Tongue (tissue), 2 donors: Measurements from ENCODE around the genes ZNF697, HMGCS2 and NOTCH2.

GRCh38 chr1:117778774-117779004 lies 150.7 kb downstream of the GDAP2 start:
- RAMPAGE, long total RNA = no peak

DNA sequence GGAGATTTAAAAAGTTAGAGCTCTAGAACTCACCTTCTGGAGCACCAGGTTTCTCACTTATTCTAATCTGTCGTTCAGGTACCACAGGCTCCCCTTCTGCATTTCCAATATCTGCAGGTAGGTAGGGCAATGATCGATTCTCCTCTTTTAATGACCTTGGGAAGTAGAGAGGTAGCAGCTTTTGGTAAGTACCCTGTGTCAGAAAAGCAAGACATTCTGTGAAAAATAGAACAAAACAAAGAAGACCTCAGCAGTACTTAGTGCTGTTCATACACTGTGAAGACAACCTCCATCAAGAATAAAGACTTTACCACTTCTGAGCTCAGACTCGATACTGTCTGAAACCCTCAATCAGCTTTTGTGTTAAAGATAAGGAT lies 30.4 kb downstream of the GDAP2 start:
- RAMPAGE, long total RNA = no peak

DNA sequence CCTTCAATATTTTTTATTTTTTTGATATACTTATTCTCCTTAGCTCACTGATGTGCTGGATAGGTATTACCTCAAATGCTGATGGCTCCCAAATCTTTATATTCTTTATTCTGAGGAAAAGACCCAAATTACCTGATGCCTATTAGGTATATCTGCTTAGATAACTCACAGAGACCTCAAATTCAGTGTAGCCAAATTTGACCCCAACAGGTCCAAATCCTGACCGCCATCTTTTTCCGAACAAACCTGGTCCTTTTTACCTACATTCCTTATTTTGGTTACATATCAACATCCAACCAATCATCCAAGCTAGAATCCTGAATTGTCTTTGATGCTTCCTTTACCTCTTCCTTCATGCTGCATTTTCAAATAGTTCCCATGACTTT lies 22.2 kb downstream of the GDAP2 start:
- RAMPAGE, long total RNA = no peak

- RAMPAGE, long total RNA = no peak
These were observed 293 bp upstream of the TBX15 start for GRCh38 chr1:118988524-118988748.

GRCh38 chr1:119140880-119141551 lies 563 bp upstream of the WARS2 start:
- RAMPAGE, long total RNA = no peak

DNA sequence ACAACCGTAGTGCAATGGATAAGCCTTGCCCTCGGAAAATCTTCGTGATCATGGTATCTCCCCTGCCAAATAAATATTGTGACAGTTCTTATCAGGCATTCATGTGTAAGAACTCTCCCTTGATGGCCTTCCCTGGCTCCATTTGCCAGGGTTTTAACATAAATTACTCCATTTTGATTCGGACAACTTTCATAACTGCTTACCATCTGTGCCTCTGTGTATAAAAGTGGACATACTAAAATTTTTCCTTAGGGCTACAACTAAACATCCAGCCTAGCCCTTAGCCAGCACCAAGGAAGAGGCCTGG lies 37.2 kb upstream of the HAO2 start:
- RAMPAGE, long total RNA = no peak

- RAMPAGE, long total RNA = no peak
These were observed at the start of gene ZNF697 for GRCh38 chr1:119647901-119648796. Gene ZNF697, minus strand, starts transcription at chr1:119648266.

- RAMPAGE, long total RNA = no peak
These were observed 17.5 kb downstream of the PHGDH start for GRCh38 chr1:119729222-119729553.

DNA sequence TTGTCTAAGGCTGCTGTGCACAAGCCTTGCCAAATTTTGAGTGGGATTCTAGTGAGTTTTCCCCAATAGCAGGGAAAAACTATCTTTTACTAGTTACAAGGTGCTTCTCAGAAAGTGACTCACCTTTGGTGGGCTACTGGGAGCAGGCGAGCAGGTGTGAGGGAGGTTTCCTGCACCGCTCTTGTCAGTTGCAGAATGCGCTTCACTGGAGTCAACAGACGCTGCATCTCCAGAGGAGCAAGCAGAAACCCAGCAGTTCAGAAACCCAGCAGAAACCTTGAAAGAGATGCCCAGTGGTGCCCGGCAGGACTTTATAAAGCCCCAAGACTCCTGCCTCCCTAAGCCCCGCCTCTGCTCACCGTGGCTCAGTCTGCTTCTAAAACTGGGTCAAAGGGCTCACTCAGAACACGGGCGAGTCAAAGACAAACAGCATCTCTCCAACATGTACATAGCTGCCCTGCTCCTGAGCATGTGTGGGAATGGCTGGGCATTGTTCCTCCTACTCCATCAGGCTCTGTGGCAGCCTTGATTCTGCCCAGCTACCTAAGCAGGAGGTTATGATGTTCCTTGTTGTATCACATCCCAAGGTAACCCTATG lies at the start of gene HMGCS2:
Gene HMGCS2, minus strand, starts transcription at position 288 of the 598 bp plus-strand sequence.
- RAMPAGE, long total RNA = no peak

DNA sequence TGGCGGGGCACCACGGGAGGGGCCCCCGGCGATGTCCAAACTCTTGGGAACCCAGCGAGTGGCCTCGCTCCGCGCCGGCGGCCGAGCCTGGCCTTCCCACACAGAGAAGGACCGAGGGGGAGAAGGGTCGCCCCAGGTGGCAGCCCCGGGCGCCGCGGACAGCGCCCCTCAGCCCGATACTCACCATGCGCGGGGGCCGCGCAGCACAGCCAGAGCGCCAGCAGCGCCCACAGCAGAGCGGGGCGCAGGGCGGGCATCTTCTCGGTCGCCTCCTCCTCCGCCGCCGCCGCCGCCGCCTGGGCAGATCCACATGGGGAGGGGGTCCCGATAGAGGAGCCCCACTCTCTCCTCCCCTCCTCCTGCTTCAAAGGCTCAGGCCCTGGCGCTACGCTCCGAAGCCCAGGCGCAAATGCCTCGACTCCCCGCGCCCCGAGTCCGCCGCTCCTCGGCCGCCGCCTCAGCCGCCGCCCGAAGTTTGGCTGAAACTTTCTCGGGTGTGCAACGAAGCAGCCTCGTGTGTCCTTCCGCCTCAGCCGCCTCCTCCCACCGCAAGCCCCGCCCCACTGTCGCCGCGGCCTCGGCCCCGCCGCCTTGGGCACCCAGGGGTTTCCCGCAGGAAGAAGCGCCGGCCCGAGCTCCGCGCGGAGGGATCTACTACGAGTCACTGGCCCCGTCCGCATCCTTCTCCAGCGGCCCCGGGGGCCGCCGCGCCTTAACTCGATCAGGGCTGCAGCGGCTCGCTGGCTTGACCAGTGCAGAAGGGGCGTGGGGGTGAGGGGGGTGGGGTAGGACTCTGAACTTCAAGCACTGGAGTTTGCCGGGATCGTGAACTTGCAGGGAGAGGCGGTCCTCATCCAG lies at the start of gene NOTCH2:
Gene NOTCH2, minus strand, starts transcription at position 513 of the 858 bp plus-strand sequence.
- RAMPAGE, long total RNA = no peak

DNA sequence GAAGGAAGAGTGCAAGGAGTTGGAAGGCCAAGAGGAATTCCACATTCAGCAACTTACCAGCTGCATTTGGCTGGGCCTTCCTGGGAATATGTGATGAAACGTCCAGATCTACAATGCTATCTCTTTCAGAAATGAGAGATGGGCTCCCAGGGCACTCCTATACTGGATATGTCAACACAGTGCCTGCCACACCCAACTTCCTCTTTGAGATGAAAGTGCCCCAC lies 31.0 kb upstream of the NOTCH2 start:
- RAMPAGE, long total RNA = no peak

DNA sequence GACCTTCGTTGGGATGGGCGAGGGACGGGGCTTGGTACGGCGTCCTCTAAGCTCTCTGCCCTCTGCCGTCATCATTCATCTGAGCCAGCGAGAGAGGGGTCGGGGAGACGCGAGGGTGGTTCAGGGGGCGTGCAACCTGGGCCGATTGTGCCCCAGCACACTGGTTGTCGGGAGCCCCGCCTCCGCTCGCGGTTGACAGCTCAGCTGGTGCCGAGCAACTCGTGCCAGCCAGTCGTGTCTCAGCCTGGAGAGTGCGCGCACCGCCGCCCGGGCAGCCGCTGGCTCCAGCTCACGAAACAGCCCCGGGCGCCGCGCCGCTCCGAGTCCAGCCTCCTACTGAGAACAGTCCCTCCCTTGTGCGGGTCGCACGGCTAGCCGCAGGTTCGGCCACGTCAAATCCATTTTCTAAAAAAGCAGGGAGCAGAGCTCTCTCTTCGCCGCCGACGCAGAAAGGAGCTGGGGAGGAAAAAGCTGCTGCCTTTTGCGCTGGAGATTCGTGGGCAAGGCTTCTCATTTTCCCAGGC lies 56.5 kb upstream of the SEC22B start:
- RAMPAGE, long total RNA = no peak

DNA sequence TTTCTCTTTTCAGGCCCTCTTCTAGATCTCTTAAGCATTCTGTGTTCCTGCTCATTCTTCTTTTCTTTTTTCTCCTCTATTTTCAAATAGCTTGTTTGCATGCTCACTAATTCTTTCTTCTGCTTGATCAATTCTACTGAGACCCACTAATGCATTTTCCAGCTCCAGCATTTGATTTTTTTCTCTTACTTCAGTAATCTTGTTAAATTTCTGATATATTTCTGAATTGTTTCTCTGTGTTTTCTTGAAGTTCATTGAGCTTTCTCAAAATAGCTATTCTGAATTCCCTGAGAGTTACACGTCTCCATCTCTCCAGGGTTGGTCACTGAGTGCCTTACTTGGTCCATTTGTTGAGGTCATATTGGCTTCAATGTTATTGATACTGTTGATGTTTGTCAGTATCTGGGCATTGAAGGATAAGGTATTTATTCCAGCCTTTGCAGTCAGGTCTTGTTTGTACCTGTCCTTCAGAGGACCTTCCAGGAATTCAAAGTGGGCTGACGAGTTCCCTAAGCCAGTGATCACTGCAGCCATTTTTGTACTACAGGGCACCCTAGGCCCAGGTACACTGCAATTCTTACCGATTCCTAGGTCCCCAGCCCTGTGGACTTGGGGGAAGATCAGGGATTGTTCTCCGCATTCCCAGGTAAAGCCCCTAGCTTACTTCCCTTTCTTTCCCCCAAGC lies 72.2 kb downstream of the NBPF8 start:
- RAMPAGE, long total RNA = no peak

GRCh38 chr1:120491676-120492161 lies 76.9 kb downstream of the NBPF8 start:
- RAMPAGE, long total RNA = no peak

DNA sequence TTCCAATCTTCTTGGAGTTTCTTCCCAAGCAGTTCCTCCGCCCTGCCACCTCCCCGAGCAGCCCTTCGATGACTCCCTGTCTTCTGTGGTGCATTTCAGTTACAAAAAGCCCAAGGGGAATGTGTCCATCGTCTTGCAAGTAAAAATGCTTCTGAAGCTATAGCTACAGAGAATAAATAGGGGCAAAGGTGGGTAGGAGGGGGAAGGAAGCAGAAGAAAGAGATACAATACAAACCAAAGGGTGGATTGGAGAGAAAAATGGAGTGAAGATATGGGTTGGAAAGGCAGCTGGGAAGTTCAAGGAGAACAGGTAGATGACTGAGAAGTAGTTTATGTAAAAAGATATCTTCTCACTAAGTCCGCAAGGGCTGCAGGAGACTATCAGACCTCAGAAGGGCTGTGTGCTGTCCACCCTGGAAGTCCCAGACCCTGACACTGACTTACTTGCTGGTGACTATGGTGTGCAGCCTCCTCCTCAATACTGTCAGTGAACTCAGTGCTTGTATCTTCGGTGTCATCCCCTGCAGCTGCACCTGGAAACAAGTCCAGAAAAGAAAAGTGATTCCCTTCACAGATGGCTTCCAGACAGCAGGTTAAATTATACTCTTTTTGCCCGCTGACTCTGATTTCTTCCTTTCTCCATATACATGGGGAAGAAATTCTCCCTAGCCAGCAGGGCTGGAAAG lies 115.2 kb downstream of the NBPF8 start:
- RAMPAGE, long total RNA = no peak

DNA sequence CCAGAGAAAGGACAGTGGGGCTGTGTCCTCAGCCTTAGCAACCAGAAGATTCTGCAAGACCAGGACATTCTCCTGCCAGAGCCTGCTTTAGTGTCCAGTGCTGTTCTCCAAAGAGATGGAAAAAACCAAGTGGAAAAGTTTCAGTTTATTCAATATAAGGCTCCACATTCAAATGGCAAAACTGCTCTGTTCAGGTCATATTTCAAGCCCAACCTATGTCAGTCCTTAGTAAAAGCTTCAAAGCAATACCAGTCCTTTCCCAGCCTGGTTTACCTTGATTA lies 132.6 kb upstream of the NOTCH2NLR start:
- RAMPAGE, long total RNA = no peak

GRCh38 chr1:120844068-120845240 lies 45.1 kb upstream of the PPIAL4A start:
- RAMPAGE, long total RNA = no peak

DNA sequence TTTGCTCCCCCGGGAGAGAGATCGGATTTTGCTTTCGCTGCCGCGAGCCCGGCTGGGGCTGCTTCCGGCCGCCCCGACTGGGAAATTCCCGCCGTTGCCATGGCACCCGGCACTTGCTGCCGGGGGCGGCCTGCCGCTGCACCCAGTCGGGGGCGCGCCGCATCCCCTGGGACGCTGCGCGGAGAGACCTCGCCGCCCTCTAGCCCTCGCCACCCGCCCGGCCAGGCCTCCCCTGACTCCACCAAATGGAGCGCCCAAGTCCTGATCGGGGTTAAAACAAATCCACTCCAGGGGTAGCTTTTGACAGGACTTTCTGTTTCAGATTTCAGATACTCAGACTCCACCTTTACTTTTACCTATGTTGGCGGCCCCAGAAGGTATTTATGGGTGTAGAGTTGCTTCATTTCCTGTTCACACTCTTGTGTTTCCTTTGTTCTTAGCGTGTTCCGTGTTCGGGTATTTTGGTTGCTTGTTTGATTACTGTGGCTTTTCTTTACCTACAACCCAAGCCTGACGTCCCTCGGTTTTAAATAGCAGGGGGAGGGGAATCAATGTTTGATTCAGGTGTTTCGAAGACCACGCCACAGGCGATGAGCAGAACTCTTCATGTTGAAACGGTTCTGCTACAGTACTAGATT lies 24.6 kb downstream of the PPIAL4A start:
- RAMPAGE, long total RNA = no peak

- RAMPAGE, long total RNA = no peak
These were observed 131.1 kb downstream of the PPIAL4A start for GRCh38 chr1:121020559-121021209.

- RAMPAGE, long total RNA = no peak
These were observed 579.0 kb downstream of the H3-7 start for GRCh38 chr1:143326808-143327219.